Bronchial epithelial cell (primary cell): ENCODE data around the genes VSX2, NPC2 and TMED10.

GRCh38 chr14:73753885-73754816 is 6.0 kb downstream of the MIDEAS start:
- RRBS, 2 experiments = no CpG with 5 or more reads among the region's 14 CpGs

DNA sequence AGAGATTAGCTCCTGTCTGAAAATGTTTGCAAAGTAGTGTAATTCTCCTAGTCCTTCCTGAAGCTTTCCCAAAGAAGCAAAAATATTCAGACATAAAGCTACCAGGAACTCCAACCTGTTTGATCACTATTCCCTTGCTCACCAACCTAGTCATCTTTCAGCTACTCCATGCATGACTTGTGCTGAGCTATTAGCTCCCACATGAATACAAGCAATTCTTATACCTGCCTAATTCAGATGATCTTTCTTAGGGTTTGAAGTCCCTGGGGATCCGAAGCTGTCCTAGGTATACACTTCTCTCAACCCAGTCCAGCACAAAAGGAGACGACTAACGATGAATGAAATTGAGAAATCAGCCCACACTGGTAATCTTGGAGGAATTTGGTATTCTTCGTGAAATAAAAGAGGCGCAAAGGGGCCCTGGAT is 665 bp upstream of the PTGR2 start:
- RRBS, 2 experiments = no CpG with 5 or more reads among the region's 5 CpGs

DNA sequence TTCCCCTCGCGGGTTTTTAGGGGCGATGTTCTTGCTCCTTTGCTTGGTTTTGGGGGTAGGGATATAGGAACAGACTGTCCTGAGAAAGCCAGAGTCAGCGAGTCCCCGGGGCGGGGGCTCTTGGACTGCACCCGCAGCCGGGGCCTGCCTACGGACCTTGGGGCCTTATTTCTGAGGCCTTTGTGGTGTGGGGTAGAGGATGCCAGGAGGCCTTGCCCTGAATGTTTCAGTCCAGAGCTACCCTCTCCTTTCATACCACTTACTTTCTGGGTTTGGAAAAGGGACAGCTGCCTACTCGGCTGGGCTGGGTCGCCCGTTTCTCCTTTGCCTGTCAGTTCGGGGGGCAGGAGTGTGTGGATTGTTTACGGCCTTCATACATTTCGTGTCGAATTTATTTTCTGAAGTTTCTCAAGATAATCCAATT is 457 bp downstream of the ZNF410 start:
- RRBS, 2 experiments = no CpG with 5 or more reads among the region's 16 CpGs

DNA sequence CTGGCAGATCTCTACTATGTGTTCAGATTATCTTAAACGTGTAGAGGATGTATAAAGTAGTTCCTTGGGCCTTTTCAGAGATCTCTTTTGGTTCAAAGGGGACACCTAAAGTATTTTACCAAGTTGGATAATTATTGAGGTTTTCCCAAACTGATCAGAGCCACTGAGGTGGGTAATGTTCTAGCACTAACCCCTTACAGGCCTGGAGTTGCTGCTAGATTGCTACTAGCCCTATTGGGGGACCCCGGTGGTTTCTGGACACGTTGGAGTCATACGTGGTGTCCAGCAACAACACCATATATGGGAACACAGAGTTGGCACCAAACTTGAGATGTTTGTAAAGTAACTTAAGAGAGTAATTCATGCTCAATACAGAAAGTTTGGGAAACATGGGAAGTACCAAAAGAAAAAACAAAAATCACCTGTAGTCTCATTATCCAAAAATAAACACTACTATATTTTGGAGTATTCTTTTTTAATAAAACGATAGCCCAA is 585 bp downstream of the BBOF1 start:
- RRBS, 2 experiments = no CpG with 5 or more reads among the region's 5 CpGs

- RRBS, 2 experiments = 11 to 12% methylated on average over 6 to 10 of the region's 16 CpGs
These were observed at the start of gene VSX2 for GRCh38 chr14:74239168-74239535. Gene VSX2, plus strand, starts transcription at chr14:74239449.

- RRBS, 2 experiments = no CpG with 5 or more reads among the region's 12 CpGs
These were observed 16.1 kb downstream of the ABCD4 start for GRCh38 chr14:74286435-74287199.

DNA sequence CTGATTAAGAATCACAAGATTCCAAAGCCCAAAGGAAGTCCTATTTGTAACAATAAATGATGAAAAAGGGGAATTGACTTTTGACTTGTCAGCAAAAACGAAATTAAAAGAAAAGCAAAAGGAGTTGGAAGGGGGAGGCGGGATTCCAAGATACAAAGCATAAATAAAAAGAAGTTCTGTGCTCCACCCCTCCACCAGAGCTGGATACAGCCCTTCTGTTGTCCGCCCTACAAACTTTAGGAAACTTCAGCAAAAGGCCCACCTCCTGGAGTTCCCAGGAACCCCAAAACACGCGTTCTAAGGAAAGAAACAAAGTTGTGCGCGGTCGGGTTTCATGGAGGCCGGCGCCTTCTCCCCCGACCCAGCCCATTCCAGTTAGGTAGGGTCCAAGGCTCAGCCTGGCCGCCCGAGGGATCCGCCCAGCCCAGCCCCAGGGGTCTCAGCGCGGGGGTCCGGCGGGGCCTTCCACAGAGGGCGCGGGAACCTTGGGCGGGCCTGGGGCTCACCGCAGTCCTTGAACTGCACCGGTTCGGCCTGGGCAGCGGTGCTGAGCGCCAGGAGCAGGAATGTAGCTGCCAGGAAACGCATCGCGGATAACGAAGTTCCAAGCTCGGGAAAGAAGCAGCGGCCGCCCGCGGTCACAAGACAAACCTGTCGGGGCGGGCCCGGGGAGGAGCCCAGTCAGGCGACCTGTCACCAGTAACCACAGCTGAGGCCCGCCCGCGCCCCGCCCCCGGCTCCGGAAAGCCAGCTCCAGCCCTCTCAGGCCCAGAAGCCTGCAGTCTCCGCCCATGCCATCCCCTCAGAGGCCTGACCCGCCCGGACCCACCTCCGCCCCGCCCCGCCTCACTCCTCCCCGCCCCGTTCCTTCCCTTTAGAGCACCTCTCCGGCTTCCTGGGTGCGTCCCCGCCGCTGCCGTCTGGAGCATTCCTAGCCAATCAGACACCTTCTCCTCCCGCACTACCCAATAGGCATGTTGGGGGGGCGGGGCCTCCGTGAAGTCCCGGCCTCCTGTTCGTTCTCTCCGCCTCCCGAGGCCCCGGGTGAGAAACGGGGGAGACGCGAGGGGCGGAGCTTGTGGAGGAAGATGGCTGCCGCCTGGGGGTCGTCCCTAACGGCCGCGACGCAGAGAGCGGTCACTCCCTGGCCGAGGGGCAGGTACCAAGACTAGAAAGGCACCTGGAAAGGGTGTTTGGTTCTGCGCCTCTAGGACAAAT is at the start of gene NPC2:
Gene NPC2, minus strand, starts transcription at position 619 of the 1,218 bp plus-strand sequence.
- RRBS, 2 experiments = 1 to 2% methylated on average over 23 to 26 of the region's 79 CpGs

DNA sequence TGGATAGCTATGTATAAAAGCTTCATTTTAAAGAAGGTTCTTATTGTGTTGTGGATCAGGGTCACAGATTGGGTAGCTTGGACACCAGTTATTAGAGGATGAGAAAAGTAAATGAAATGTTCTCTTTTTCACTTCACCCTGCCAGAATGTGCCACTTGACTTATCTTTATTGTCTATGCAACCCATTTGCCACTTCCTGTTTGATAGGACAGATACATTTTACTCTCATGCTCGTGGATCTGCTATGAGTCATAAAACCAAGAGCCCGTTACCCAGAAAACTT is 1.7 kb downstream of the ISCA2 start:
- RRBS, 2 experiments = no CpG with 5 or more reads among the region's 2 CpGs

DNA sequence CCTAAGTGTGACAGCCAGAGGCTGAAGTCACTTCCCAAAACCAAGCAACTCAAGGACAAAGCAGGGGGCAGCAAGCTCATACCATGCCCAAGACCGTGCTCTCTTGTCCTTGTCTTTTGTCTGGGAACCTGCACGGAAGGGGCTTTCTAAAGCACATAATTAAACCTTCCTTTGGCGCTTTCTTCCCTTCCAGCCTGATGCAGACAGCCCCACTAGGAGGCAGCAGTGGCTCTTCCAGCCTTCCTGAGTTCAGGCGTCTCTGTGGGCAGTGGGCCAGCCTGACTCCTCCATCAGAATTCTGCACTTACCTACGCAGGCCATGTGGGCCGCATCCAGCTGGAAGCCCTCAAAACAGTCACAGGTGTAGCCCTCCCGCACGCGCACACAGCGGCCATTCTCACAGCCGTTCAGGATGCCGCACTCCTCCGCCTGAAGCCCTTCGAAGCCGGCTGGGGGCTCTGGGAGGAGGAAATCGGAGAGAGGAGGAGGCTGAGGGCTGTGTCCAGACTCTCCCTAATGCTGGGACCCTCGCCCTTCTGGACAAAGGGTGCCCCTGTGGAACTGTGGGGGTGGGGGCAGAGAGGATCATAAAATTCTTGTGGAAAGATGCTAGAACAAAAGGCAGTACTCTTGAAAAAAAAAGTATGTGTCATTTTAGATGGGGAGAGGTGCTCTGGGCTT is 7.7 kb downstream of the ISCA2 start:
- RRBS, 2 experiments = no CpG with 5 or more reads among the region's 17 CpGs

GRCh38 chr14:74617356-74617738 is 5.3 kb upstream of the LTBP2 start:
- RRBS, 2 experiments = no CpG with 5 or more reads among the region's 5 CpGs

GRCh38 chr14:74619706-74620419 is 7.8 kb upstream of the LTBP2 start:
- RRBS, 2 experiments = no CpG with 5 or more reads among the region's 9 CpGs

- RRBS, 2 experiments = no CpG with 5 or more reads among the region's 2 CpGs
These were observed 43.3 kb upstream of the LTBP2 start for GRCh38 chr14:74655476-74655687.

GRCh38 chr14:74672529-74673216 is 40.2 kb downstream of the AREL1 start:
- RRBS, 2 experiments = 100% methylated on average over 1 of the region's 9 CpGs; no CpG with 5 or more reads in 1 of the 2 experiments

DNA sequence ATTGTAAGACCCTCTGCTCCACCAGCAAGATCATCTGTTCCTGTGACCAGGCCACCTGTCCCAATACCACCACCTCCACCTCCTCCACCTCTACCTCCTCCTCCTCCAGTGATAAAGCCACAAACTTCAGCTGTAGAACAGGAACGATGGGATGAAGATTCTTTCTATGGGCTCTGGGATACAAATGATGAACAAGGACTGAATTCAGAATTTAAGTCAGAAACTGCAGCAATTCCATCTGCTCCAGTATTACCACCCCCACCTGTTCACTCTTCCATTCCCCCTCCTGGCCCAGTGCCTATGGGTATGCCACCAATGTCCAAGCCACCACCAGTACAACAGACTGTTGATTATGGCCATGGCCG is 46.3 kb downstream of the YLPM1 start:
- RRBS, 2 experiments = no CpG with 5 or more reads among the region's 2 CpGs

DNA sequence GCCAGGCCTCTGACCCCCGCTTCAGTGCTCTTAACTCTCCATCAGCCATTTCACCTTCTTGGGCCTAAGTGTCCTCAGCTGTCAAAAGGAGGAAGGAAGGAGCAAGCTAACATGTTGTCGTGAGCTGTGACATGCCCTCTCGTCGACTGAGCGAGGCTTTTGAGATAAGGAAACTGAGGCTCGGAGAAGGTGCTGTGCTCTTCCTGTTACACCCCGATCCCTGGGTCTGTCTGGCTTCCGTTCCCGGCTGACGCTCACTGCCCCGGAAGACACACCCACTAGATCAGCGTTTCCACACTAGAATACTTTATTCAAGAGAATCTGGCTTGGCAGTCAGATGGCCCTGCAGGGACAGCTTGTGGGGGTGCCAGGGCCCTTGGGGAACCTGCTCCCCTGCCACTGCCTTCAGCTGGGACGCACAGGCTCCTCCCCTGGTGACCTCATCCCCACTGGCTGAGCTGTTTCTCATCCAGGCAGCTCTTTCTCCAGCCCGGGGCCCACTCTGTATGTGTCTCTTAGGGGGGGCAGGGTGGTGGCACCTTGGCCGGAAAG is 13.8 kb downstream of the PGF start:
- RRBS, 2 experiments = 3 to 8% methylated on average over 2 of the region's 15 CpGs

- RRBS, 2 experiments = no CpG with 5 or more reads among the region's 3 CpGs
These were observed 981 bp upstream of the NEK9 start for GRCh38 chr14:75127825-75128232.

- RRBS, 2 experiments = under 1% methylated on average over 13 of the region's 57 CpGs
These were observed at the start of gene TMED10 for GRCh38 chr14:75175844-75176742. Gene TMED10, minus strand, starts transcription at chr14:75176612.

DNA sequence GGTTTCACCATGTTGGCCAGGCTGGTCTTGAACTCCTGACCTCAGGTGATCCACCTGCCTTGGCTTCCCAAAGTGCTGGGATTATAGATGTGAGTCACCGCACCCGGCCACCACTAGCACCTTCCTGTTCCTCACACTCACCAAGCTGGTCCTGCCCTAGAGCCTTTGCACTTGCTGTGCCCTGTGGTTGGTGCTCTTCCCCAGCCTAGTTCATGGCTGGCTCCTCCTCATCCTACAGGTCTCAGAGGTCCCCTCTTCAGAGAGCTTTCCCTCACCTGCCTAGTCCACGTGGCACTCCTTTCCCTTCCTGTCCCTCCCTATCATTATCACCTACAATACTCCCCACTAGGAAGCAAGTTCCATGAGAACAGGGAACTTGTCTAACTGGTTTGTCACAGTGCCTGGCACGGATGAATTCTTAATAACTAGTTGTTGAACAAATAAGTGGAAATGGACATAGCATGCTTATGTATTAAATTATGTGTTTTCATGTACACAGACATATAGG is 24.0 kb upstream of the TMED10 start:
- RRBS, 2 experiments = no CpG with 5 or more reads among the region's 4 CpGs

- RRBS, 2 experiments = no CpG with 5 or more reads among the region's 9 CpGs
These were observed 48.3 kb upstream of the FOS start for GRCh38 chr14:75229977-75231018.

- RRBS, 2 experiments = no CpG with 5 or more reads among the region's 4 CpGs
These were observed 14.7 kb upstream of the FOS start for GRCh38 chr14:75263839-75264457.